Neural progenitor cell (in vitro differentiated cells): ENCODE results near the genes SPEM2, SPEM3 and EFNB3.

DNA sequence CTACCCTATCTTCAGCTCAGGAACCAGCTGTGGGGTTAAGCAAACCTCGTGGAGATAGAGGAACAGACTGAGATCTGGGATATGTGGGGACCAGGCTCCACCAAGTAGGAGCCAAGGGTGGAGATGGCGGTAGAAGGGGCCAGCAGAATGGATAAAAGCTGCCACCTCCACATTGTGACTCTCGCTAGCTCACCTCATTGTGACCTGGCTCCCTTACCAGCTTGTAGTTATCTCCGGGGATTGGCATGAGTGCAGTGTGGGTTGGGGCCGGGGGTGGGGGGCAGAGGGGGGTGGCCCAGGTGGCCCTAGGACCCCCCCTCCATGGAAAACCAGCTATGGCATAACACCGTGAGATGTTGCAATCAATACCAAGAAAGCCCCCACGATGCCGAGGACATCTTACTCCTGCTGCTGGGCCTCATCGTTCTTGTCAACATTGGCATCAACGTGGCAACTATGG, at the start of gene SPEM2:
TSS of gene SPEM2 (plus strand) at position 249 of the 460 bp plus-strand sequence.
- RAMPAGE, long total RNA = no peak

- RAMPAGE, long total RNA = no peak
Measured at GRCh38 chr17:7428474-7429051, at the start of gene SPEM3. Gene SPEM3 (plus strand): TSS chr17:7428857.

DNA sequence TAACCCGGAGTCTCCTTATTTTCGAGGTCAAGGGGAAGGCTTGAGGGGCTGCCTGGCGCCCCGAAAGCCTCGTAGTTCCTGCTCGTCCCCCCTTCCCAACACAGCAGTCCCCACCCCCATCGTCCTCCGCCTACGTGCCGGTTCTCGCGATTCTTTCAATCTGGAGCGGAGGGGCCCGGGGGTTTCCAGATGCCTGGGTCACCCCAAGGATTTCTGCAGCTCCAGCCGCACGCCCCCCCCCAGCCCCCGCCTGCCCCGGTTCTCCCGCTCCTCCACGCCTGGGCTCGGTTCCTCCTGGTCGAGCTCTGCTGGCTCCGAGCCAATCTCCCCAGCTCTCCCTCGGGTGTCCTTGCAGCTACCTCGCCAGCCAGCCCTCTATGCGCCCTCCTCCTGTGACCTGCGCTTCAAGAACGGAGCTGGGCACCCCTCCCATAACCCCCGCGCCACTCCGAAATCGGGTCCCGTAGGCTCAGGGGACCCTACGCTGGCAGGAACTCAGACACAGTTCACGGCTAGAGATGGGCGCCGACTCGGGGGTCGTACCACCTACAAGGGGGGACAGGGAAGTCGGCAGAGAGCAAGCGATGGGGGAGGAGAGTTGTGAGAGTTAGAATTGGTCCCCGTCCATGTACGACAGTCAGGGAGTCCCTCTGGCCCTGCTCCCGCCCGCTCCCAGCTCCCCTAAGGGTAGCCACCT, 825 bp downstream of the FGF11 start:
- RAMPAGE, long total RNA = no peak

- RAMPAGE, long total RNA = no peak
Measured at GRCh38 chr17:7458818-7459473, 14.1 kb downstream of the CHRNB1 start.

DNA sequence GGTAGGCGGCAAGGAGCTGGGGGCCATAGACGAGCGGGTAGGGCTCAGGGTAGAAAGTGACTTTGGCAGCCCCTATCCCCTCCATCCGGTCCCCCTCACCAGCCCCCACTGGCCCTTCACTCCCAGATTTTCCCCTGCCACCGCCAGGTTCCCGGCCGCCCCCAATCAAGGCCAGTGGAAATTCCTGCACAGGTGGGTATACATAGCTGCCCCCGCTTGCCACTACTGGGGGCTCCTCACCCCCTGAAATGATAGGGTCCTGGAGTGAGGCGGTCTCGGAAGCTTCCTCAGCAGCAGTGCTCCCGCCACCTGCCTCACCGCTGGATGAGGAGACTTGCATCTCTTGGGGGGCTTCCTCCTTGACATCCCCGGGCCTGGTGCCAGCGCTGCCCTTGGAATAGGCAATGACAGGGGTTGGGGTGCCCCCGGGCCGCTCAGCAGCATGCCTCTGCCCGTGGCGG, 17.2 kb downstream of the ZBTB4 start:
- RAMPAGE, long total RNA = no peak

- RAMPAGE, long total RNA = no peak
Measured at GRCh38 chr17:7466062-7467047, 13.1 kb downstream of the ZBTB4 start.

DNA sequence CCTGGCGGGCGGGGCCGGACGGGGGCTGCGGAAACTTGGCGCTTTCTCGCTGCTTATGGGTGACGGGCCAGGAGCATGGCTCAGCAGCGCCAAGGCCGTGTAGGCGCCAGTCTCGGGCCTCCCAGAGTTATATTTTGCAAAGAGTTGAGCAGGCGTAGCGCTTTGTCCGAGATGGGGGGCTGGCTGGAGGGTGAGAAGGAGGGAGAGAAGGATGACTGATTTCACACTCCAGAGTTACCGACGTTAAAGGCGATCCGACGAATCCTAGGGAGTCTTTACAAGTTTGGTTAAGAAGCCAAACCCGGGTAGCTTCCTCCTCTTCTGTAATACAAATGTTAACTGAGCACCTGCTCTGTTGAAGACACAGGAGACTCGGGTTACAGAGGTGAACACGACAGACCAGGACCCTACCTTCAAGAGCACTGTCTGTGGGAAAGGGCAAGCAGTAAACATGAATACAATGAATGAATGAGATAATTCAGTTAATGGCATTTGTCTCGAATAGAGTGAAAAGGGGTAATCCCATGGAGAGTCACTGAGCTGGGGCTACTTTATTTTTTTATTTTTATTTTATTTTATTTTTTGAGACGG, 3.7 kb downstream of the SLC35G6 start:
- RAMPAGE, long total RNA = no peak

- RAMPAGE, long total RNA = no peak
Measured at GRCh38 chr17:7500582-7501849, 19.8 kb downstream of the SLC35G6 start.

GRCh38 chr17:7573122-7574084, 778 bp downstream of the EIF4A1 start:
- RAMPAGE, long total RNA = no peak

GRCh38 chr17:7589280-7589822, 543 bp downstream of the SOX15 start:
- RAMPAGE, long total RNA = no peak

- RAMPAGE, long total RNA = no peak
Measured at GRCh38 chr17:7590631-7591343, 893 bp upstream of the SOX15 start.

DNA sequence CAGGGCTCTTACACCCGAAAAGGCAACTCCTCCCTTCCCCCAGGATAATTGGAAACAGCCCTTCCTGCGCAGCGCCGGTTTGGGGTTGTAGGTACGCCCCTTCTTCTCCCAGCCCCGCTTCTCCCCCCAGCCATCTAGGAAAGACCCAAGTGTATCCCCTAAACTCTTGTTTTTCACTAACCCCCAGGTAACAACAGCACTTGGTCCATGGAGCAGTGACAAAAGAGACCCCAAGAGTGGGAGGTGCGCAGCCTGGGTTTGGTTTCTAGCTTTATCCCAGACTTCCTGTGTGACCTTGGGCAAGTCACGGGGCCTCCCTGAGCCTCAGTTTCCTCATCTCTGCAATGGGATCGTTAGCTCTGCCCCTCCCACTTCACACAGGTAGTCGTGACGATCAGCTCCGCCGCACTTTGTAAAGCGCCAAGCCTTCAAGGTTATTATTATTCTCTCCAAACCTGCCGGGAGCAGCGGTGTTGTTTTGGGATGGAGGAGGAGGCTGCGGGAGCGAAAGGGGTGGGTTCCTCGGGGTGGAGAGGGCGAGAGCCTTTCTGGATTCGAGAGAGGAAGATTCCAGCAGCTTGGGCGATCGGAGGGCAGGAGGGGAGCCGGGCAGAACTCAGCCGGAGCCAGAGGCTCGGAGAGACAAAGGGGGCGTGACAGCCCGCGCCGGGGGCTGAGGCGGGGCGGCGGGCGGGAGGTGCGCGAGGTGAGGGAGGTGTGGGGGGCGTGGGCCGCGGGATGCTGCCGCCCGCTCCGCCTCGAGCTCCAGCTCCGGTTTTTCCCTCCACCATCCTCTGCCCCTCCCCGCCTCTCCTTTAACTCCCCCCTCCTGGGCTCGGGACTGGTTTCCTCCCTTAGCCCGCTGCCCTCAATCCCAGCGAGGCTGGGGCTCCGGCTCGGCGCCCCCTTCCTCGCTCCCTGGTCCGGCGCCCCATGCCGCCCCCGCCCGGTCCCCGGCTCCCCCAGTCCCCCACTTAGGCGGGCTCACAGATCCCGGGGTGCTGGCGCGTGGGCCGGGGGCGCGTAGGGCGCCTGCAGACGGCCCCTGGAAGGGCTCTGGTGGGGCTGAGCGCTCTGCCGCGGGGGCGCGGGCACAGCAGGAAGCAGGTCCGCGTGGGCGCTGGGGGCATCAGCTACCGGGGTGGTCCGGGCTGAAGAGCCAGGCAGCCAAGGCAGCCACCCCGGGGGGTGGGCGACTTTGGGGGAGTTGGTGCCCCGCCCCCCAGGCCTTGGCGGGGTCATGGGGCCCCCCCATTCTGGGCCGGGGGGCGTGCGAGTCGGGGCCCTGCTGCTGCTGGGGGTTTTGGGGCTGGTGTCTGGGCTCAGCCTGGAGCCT, at the start of gene EFNB3:
TSS of gene EFNB3 (plus strand) at position 844 of the 1,336 bp plus-strand sequence.
- RAMPAGE, long total RNA = no peak

DNA sequence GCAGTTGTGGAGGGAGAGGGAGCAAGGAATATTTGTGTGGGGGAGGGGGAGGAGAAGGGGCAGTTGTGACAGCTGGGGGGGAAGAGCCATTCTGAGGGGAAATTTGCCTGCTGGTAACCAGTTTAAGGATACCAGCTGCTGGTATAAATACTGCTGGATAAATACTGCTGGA, 268 bp downstream of the DNAH2 start:
- RAMPAGE, long total RNA = no peak

- RAMPAGE, long total RNA = no peak
Measured at GRCh38 chr17:7767604-7768169, 50.1 kb downstream of the DNAH2 start.

- RAMPAGE, long total RNA = no peak
Measured at GRCh38 chr17:7880008-7880416, 8.6 kb upstream of the CHD3 start.

GRCh38 chr17:7881541-7882394, 6.8 kb upstream of the CHD3 start:
- RAMPAGE, long total RNA = no peak

- RAMPAGE, long total RNA = no peak
Measured at GRCh38 chr17:7932463-7932930, 491 bp downstream of the CNTROB start.

DNA sequence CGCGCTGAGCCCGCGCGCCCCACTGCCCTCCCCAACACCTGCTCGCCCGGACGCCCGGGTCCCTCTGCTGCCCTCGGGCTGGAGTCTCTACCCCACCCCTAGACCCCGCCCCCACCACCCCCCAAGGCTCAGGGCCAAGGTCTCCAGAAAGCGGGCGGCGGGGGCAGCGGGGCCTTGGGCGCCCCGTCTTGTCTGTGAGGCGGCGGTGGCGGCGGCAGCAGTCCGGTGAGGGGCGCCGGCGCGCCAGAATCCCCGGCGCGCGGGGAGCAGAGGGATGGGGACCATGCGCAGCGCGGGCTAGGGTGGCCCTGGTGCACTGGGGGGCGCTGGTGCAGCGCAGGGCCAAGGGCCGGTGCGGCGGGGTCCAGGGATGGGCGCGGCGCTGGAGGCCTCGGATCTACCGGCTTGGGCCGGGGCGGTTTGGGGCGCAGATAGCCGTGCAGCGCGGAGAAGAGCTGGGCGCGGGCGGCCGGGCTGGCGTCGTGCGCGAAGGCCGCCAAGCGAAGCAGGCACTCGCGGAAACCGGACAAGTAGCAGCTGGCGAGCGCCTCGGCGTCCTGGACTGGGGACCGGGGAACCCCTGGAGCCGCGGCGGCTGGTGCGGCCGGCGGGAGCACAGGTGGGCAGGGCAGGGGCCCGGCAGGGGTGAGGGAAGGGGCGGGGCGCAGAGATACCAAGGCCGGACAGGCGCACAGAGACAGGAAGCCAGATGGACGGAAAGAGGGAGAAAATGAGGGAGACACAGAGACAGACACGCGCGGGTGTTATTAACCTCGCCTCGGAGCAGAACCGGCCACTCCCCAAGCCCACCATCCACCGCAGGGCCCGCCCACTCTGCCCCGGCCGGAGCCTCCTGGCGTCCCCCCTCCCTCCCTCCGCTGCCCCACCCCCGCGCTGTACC, 2.2 kb downstream of the HES7 start:
- RAMPAGE, long total RNA = no peak

DNA sequence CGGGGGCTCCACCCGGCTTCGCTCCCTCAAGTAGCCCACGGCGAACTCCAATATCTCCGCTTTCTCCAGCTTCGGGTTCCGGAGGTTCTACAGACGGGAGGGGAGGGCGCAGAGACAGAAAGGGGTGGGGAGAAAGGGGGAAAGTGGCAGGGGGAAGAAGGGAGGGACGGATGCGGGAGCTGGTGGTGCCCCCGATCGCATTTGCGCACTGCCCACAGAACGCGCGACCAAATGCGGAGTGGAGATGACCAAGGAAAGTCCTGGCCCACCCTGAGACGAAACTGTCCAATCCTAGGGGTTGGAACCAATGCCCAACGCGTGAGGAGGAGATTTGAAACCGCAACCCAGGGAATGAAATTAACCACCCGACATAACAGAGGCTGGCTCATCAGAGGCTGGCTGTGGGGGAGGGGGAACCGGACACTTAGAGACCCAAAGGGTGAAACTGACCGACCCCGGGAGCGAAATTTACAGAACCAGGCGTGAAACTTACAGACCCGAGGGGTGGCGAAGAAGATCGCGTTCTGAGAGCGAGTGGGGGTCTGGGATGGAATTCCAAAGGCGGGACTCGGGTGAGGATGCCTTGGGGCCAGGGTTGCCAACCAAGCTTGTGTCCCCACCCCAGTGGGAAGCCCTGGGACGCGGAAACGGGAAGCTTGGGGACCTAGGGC, 1.4 kb downstream of the HES7 start:
- RAMPAGE, long total RNA = no peak

- RAMPAGE, long total RNA = no peak
Measured at GRCh38 chr17:8125331-8125989, 1.6 kb upstream of the HES7 start.